Penis (tissue), 1 donor: ENCODE data around the genes DDX50 and DDX21.

DNA sequence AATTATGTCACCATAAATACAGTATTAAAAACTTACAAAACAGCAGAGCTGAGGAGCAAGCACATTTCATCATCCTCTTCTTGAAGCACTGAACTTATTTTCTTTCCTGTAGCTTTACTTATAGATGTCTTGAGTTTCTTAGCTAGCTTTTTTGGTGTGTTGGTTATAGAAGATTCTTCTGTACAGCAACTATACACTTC is 32.7 kb downstream of the RTKN2 start:
- PRO-cap, result unidirectional peak, minus-strand start at position 90 of the sequence

- PRO-cap, result no peak
These were observed 92.5 kb downstream of the NRBF2 start for GRCh38 chr10:63225655-63225989.

DNA sequence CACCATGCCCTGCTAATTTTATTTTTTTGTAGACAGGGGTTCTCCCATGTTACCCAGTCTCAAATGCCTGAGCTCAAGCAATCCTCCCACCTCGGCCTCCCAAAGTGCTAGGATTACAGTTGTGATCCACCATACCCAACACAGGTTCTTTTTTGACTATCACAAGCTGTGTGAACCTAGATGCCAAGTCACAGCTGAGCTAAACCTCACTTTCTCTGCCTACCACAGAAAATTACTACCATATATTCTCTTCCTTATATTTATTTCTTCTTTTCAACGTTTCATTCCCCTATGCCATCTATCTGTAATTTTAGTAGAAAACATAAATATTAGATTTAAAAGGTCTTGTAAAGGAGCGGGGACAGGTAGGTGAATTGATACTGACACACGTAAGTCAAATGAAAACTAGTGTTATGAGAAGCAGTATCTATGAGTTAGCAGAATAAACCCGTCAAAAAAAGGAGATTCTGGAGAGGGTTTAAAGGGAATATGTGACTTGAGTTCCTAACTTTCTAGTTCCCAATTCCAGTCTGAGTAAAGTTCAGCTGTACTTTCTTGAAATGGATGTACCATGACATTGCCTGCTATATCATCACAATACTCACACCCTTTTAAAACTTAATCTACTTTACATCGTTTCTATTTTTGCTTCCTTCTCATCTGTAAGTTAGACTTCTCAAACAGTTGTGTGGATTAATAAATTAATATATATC is 122.0 kb downstream of the NRBF2 start:
- PRO-cap, result no peak

GRCh38 chr10:63273492-63274002 is 140.4 kb downstream of the NRBF2 start:
- PRO-cap, result no peak

GRCh38 chr10:63514619-63515837 is 6.2 kb upstream of the REEP3 start:
- PRO-cap, result no peak

- PRO-cap, result no peak
These were observed 190.2 kb downstream of the REEP3 start for GRCh38 chr10:63711316-63711901.

DNA sequence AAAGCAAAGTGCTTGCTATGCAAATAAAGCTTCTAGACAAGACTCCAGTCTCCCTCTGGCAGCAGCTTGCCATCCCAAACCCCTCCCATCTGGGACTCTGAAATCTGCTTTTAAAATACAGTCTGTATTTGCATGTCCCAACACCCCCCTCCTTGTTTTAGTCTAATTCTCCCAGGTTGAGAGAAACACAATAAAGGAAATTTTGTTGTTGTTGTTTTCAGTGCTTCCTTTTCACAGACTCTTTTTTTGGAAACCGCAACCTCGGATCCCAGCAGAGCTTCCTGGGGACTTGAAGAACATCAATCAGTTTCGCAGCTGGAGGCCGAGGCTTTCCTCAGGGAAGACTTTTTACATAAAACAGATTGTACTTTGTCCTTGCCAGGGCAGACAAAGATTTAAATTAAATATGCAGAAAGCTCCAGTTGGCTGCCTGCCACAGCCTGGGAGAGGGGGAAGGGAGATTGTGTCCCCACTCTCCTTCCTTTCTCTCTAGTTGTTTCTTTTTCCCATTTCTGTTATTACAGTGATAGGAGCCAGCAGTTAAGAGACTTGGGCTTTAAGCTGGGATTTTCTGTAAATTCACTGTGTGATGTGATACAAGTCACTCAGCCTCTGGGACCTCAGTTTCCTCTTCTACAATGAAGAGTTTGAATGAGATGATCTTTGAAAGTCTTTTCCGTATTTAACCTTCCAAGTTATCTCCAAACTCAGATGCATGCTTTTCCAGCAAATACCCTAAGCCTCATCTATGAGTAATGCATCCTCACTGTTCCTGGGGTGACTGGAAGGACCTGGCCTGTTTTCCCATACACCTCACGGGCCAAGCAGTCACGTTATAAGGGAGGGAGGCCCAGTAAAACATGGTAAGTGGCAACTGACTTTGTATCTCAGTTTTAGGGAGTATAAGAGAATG is 192.2 kb downstream of the REEP3 start:
- PRO-cap, result no peak

- PRO-cap, result no peak
These were observed 675.7 kb downstream of the REEP3 start for GRCh38 chr10:64196911-64197340.

- PRO-cap, result no peak
These were observed 25.2 kb upstream of the HNRNPH3 start for GRCh38 chr10:68306527-68307212.

DNA sequence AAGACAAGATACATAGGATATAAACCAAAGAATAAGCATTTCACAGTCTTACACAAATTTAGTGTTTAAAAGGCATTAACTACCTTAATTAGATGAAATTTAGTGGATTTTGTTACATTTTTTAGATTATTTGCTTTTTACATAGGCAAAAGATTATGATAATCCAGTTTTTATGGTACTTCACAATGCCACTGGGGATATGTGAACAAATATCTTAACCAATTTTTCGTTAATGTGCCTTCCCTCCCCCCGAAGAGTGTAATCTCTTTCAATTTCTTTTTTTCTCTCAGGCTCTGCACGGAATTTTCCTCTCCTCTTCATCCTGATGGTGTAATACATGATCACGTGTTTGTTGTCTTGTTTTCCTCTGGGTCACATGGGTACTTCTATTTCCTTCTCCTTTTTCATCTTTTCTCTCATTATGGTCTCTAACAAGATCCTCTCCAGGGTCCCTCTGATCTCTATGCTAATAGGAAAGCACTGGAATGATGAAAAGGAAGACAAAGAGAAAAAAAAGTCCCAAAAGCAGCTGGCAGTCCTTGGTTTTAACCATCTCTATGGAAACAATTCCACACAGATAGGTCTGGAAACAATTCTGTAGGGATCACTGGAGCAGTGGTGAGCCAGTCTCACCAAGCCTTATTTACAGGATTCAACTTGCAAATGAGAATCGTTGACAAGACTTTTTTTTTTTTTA is 3.6 kb upstream of the HNRNPH3 start:
- PRO-cap, result no peak

DNA sequence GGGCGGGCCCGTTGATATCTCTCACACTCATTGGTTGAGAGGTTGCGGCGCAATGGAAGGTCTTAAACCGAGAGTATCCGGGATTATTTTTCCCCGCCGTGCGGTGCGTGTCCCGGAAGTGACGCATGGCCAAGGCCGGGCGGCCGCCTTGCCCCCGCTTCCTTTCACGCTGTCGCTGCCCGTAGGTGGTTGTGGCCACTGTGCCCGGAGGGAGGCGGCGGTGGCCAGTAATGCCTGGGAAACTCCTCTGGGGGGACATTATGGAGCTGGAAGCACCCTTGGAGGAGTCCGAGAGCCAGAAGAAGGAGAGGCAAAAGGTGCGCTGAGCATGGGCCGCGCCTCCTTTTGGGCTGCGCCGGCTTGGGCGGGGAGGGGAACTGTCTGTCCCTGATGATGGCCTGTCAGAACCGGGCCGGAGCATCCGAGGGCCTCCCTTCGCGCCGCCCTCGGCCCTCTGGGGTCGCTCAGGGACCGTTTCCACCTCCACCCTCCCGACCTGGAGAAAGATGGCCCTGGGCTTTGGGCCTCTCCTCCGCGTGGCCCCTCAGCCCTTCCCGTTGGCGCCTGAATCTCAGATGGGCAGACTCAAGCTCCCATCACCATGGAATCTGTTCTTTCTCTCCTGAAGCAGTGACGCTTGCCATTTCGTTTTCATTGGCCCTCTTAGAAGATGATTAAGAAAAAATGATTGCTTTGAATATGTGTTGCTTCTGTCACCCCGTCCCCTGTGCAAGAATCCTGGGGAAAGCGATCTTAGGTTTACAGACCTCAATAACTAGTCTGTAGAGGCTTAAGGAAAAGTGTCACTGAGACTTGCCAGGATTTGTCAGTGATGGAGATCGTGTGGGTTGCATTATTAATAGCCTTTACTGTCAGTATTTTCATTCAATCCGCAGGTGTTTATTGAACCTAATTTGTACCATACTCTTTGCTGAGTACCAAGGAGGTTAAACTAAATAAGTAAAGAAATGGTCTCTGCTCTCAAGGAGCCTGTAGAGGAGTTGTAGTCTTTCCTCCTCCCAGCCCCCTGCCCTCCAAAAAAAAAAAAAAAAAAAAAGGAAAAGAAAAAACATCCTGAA is at the start of gene DDX50:
DDX50 (plus strand) TSS at position 161 of the 1,079 bp plus-strand sequence.
- PRO-cap, result bidirectional peak, plus-strand start at position 201 of the sequence, minus-strand start outside the sequence; bidirectional peak, plus-strand start at position 404 of the sequence, minus-strand start at position 347 of the sequence; bidirectional peak, plus-strand start at position 615 of the sequence, minus-strand start at position 577 of the sequence

DNA sequence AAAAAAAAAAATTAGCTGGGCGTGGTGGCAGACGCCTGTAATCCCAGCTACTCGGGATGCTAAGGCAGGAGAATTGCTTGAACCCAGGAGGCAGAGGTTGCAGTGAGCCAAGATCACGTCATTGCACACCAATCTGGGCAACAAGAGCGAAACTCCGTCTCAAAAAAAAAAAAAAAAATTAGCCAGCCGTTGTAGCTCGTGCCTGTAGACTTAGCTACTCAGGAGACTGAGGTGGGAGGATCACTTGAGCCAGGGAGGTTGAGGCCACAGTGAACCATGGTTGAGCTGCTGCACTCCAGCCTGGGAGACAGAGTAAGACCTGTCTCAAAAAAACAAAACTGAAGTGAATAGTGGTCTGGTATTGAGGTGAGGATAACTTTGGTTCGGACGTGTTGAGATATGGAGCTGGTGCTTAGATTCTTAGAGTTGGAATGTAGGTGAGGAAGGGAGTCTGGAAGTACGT is 2.9 kb downstream of the DDX50 start:
- PRO-cap, result no peak

- PRO-cap, result bidirectional peak, plus-strand start at chr10:68955849, minus-strand start at chr10:68955737; bidirectional peak, plus-strand start at chr10:68956170, minus-strand start at chr10:68956117
These were observed at the start of gene DDX21 for GRCh38 chr10:68955317-68956354. Gene DDX21, plus strand, starts transcription at chr10:68956170.

- PRO-cap, result bidirectional peak, plus-strand start at chr10:68989545, minus-strand start at chr10:68989508
These were observed 846 bp downstream of the KIFBP start for GRCh38 chr10:68989470-68989827.

DNA sequence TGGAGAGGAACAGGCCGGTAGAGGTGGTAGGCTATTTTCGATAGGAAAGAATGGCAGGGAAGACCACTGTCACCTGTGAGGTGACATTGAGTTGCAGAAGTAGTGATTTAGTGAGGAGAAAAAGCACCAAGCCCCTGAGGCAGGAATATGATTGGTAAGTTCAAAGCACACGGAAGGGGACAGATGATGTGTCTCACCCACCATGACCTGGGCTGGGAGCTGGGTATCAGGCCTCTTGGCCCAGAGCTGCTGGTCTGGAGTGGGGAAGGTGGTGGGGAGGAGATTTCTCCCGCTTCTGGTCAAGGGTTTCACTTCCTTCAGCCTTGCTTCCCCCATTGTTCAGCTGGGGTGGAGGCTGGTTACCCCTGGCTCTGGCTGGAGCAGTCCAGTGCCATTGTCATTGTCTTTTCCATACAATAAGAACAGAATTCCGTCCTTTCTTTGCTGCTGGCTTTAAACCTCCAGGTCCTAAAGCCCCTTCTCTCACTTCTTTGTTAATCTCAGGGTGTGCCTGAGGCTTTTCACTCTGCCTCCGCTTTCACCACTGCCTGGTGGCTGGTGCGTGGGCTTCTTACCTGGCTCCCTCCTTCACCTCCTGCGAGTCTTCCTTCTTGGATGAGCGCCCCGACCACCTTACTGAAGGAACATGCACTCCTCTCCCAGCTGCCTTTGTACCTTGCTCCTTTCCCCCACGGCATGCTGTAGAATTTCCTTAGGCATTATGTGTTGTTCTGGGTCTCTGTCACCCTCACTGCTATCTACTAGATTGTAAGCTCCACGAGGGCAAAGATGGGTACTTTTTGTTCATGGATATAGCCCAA is 35.7 kb upstream of the SRGN start:
- PRO-cap, result no peak

- PRO-cap, result no peak
These were observed 2.8 kb downstream of the SRGN start for GRCh38 chr10:69090649-69091103.

- PRO-cap, result no peak
These were observed 4.9 kb downstream of the SRGN start for GRCh38 chr10:69092741-69093341.

DNA sequence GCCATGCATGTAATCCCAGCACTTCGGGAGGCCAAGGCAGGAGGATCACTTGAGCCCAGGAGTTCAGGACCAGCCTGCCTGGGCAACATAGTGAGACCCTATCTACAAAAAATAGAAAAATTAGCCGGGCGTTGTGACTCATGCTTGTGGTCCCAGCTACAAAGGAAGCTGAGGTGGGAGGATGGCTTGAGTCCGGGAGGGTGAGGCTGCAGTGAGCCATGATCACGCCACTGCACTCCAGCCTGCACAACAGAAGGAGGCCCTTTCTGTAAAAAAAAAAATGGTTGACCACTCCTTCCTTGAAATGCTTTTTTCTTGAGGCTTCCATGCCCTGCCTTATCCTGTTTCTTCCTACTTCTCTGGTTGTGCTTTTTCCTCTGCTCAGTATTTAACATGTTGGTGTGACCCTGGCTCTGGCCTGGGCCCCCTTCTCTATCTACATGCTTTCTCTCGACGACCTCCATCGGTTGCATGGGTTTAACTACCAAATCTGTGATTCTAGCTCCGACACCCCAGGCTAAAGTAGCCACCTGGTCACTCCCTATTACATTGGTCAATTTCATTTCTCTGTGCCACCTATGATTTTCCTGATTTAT is 14.0 kb downstream of the SRGN start:
- PRO-cap, result no peak

- PRO-cap, result no peak
These were observed 32.0 kb downstream of the TACR2 start for GRCh38 chr10:69384745-69385148.

- PRO-cap, result no peak
These were observed 12.6 kb upstream of the TSPAN15 start for GRCh38 chr10:69438554-69439218.